ENCODE measurements around a stretch of chr16.

DNA sequence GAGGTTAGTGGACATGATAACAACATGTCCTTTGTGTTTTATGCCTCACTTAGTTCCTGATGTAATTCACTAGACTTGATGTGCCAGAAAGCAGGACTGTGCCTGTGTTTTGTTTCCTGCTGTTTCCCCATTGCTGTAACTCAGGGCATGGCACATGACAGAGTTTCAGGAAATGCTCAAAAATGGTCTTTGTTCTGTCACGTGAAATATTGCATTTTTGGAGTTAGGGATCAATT is 32.7 kb downstream of the DHX38 start:
- PRO-cap = no peak

GRCh38 chr16:72785653-72786249 is 262.2 kb downstream of the ZFHX3 start:
- PRO-cap = no peak

DNA sequence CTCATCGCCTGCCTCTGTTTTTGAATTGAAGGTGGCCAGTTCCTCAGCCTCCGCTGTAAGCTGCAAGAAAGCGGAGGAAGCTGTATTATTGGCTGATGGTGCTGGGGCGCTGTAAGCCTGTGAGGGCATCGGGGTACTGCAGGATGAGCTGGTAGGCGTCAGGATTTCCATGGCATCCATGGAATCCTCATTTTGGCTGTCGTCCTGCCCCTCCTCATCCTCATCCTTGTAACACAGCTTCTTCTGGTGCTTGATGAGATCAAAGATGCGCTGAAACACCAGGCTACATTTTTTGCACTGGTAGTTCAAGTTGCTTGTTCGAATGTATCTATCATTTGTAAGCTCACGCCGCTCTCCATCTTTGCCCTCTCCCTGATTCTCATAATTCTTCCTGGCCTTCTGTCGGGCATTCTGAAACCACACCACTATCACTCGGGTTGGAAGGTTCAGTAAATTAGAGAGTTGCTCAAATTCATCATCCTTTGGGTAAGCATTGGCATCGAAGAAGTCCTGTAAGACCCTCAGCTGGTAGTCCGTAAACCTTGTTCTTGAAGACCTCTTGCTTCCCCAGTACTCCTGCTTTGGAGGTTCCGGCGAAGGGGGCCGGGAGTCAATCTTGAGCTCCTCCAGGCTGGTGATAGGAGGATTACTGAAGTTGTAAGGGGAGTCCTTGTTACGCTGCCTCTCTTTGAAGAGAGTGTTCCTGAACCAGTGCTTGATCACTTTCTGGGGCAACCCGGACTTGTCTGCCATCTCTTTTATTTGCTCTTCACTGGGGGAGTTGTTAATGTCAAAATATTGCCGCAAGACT is 252.3 kb downstream of the ZFHX3 start:
- PRO-cap = no peak

DNA sequence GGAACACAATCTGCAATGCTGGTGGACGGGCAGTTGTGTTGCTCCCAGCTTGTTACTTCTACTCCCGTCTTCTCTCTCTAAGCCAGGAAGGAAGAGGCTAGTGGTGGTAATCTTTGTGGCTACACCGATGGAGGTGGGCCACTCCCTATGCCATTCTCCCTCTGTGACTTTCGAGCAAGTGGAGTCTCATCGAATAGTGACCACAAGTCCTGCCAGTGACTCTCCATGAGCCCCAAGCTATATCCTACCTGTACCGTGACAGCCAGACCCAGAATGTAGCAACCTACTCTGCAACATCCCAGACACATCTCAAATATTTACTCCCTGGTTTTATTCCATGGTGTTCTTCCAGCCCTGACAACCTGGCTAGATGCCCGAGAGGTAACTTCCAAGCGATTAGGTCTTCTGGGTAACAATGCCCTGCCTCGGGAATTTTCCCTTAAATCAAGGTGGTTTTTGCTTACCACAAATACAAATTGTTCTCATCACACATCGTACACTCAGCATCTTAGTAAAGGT is 211.8 kb downstream of the ZFHX3 start:
- PRO-cap = no peak

DNA sequence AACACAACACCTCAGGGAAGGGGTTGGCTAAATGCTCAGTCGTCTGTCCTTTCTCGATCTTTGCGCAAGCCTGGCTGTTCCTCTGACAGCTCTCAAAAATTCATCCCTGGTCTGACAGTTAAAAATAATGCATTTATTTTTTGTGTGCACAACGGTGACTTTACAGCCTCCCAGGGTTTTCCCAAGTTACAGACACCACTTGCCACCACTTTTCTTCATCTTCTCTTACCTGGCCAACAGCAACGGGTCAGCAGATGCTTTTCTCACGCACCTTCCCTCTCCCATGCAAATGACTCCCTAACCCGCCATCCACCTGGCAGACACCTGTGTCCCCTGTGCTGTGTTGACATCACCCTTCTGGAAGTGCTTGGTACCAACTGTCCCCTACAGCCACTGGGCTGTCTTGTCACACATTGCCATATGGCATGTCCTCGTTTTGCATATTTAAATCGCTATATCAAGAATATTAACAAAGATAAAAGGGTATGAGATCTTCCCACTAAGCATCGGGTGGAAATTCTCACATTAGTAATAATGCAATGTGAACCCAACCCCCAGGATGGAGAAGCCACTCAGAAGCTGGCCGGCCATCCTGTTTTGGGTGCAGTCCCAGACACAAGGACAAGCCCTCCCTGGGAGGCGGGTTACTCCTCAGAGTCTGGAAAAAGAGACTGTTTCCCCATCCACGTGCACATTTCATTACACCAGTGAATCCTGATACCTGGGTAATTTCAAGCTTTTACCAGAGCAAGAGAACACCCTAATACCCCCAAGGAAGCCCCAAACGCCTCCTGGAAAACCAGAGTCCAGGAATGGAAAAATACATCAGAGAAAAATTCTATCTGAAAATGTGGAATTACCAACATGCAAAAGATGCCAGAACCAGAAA is 186.9 kb downstream of the ZFHX3 start:
- PRO-cap = no peak

GRCh38 chr16:72947976-72948520 is 99.9 kb downstream of the ZFHX3 start:
- PRO-cap = no peak

GRCh38 chr16:72958262-72959298 is 89.3 kb downstream of the ZFHX3 start:
- PRO-cap = no peak

DNA sequence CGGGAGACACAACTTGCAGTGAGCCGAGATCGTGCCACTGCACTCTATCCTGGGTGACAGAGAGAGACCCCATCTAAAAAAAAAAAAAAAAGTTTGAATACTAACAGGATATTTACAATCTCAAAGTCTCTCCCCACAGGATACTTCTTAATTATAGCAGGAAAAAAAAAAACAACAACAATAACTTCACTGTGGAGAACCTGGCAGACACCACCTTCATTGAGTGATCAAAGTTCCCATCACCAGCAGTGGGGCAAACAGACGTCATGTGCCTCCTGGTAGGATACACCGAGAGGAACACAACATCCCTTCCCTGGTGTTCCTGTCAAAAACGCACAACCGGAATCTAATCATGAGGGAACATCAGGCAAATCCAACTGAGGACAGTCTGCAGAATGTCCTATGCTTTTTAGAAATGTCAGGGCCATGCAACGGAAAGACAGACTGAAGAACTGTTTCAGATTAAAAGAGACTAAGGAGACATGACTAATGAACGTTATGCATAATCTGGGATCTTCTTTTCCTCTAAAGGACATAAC is 80.0 kb downstream of the ZFHX3 start:
- PRO-cap = no peak

- PRO-cap = no peak
Observed at GRCh38 chr16:72972751-72973836, 74.8 kb downstream of the ZFHX3 start.

- PRO-cap = no peak
Observed at GRCh38 chr16:73017273-73017975, 30.5 kb downstream of the ZFHX3 start.

- PRO-cap = no peak
Observed at GRCh38 chr16:73054974-73055402, 7.1 kb upstream of the ZFHX3 start.

- PRO-cap = no peak
Observed at GRCh38 chr16:73071114-73071905, 23.4 kb upstream of the ZFHX3 start.

DNA sequence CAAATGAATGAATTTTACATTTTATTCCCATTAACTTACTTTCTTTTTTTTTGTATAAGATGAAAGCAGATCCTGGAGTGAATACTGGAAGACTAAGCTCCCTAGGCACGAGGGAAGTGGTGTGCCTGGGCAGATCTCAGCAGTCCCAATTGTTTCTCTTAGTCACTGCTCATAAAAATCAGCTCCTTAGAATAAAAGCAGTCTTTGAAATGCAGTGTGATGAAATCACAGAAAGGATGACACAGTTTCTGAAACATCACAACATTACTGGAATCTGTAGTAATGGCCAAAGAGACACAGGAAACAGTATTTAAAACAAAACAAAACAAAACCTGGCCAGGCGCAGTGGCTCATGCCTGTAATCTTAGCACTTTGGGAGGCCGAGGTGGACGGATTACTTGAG is 34.6 kb upstream of the ZFHX3 start:
- PRO-cap = no peak

- PRO-cap = no peak
Observed at GRCh38 chr16:73093418-73093735, 45.4 kb upstream of the ZFHX3 start.

DNA sequence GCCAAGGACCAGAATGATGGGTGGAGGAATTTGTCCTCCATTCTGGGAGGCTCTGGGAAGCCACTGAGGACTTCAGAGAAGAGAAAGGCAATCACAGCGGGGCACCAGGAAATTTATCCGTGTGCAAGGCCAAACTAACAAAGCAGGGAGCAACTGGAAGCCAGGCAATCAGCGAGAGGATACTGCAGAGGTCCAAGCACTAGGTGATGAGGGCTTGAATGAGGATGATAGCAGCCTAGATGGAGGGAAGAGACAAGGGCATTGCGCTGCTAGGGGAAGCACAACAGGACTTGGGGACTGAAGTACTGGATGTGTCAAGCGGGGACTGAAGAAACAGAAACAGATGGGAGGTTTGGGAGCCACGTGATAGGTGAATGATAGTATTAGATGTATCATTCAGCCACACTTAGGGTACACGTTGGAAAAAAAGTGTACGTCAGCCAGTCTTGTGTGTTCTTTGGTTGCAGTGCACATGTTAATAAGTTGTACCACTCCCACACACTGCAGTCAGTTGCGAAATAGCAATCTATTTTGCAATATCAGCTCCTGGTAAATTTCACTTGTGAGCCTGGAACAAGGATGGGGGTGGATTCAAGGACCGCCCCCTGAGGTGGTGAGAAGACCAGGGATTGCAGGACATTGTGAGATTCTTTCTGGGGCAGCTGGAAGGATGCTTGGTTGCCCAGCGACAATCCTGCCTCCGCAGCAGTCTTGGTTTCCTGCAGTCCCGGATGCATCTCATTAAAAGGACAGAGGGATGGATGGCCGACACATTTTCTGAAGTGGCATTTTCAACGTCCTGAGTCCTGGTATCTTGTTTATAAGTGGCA is 78.4 kb upstream of the ZFHX3 start:
- PRO-cap = no peak

GRCh38 chr16:73785407-73785648 is 511.3 kb upstream of the PSMD7 start:
- PRO-cap = no peak

- PRO-cap = no peak
Observed at GRCh38 chr16:74303829-74304779, 7.5 kb downstream of the PSMD7 start.

DNA sequence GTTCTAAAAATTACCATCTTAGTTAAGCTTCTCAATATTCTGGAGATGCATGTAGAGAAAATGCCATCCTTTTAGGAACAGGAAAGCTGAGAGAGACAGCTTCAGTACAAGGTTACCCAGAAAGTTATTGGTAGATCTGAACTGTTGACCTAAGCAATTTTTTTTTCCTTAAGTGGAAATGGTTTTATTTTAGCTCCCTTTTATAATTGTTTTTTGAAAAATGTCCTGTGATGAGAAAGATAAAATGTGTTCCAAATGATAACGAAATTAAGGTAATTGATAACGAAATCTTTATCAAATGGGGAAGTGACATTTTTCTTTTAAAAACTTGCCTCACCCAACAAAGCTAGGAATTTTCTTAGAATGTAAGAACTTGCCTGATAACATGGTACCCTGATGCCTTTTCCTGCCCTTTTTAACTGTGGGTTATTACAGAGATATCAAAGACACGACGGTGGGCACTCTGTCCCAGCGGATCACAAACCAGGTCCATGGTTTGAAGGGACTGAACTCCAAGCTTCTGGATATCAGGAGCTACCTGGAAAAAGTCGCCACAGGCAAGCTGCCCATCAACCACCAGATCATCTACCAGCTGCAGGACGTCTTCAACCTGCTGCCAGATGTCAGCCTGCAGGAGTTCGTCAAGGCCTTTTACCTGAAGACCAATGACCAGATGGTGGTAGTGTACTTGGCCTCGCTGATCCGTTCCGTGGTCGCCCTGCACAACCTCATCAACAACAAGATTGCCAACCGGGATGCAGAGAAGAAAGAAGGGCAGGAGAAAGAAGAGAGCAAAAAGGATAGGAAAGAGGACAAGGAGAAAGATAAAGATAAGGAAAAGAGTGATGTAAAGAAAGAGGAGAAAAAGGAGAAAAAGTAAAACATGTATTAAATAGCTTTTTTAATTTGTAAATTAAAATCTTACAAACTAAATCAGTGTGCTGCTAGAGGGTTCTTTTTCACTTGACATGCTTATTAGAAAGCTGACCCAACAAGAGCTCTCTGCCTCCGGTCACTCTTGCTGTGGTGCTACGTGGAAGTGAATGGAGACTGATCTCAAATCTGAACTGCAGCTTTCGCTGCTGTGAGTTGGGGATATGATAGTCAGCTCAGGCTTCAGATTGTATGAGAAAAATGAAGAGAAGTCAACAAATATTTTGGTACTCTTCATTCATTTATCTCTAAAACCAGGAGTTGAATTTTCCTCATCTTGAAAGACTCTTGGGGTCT is 8.7 kb downstream of the PSMD7 start:
- PRO-cap = no peak

DNA sequence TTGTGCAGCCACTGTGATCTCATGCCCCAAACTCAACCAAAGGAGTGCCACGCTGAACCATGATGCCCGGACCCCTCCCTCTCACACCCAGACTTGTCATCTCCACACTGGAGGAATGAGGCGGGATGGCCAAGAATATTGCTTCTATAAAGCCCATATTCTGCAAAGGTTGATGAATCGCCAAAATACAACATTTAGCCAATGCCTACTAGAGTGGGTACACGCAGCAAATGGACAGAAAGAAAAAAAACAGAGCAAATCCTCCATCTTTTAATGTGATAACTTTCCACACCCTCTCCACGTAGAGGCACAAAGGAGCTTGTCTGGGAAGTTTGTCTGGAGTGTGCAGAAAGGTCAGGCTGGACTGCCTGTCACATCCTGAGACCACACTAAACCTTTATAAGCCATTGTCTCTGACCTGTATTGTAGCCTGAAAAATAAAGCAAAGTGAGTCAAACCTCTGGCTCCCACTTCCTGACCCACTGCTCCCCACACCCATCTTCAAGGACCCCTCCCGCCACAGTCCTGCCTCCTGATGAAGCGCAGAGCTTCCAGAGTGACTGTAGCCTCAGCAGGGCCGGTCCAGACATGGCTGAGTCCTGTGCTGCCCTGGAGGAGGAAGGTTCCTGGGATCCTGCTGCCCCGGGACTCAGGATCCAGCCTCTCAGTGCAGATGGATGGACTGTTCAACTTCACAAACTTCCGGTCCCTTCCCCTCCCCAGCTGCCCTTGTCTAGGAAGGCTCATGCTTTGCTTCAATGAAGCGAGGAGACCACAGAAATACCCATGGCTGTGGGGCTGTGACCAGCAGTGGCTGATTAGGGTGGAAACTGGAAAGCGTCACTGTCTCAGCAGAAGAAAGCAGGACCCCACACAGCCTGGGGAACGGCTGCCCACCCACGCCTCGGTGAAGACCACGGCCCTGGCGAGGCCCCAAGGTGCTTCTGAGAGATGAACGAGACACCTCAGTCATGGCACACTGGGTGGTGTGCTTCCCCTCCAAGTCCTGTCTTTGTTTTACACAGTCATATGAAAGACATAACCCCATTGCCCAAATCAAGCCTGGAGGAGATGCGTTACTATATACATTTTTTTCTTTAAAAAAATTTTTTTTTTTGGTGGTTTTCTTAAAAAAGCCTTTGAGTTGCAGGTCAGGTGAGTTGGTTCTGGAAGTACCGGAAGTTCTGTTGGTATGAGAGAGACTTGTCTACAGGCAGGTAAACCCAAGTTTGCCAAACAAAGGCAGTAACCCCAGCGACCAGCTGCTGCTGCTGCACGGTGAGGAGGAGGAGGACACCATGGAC is 30.9 kb upstream of the CLEC18B start:
- PRO-cap = no peak

- PRO-cap = no peak
Observed at GRCh38 chr16:74625423-74626114, 18.7 kb upstream of the GLG1 start.